Metastatic Liver Carcinoma in the Adrenal Gland (tissue), 2 donors: ENCODE results near the genes MAN1C1, SELENON and AUNIP.

GRCh38 chr1:25561472-25561867, 18.1 kb downstream of the LDLRAP1 start:
- PRO-cap, 2 experiments, result no peak in any of the 2 experiments

DNA sequence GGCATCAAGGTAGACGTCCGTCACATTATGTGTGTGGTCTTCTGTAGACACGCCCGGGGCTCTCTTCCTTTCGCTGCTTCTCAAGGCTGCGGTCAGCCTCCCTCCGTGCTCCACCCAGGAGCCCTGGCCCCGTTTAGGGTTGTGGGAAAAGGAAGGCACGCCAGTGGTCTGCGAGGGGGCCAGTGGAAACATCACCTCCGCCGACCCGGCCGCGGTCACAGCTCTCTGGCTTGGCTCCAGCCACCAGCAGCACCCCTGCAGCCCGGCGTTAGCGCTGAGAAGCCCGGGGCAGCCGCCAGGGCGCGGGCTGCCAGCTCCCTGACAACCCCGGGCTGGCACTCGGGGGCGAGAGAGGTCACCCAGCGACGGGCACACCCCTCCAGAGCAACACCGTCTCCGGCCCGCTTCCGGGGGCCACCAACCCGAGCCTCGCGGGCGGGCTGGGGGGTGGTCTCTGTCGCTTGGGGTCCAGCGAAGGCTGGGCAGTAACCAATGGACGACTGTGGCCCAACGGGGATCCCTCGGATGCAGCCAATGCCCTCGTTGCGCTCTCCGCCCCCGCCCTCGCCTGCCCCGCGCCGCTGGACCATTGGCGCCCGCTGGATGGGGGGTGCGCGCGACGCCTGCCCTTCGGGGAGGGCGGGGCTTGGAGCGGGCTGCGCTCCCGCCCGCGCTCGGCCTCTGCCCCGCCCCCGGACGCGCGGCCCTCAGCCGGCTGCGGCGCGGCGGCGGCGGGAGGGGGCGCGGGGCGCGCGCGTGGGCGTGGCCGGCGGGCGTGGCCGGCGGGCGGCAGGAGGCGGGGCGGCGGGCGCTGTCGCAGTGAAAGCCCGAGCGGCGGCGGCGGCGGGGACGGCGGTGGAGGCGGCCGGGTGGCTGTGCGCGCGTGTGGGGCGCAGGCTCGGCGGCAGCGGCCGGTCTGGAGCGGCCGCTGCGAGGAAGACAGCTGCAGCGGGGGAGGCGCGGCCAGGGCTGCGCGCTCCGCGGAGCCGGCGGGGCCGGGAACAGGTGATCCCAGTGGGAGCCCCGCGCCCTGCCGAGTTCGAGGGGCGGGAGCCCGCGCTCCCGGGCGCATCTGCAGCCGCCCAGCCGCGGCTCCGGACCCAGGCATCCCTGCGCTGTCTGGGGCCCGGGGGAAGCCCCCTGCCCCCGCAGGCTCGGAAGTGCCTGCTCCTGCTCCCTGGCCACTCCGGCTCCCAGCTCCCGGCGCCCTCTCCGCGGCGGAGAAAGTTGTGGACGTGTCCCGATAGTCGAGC, at the start of gene MAN1C1:
TSS of gene MAN1C1 (plus strand) at position 819 of the 1,253 bp plus-strand sequence.
- PRO-cap, 2 experiments, result peak in 2 of 2 experiments; most common plus-strand start position 849 of the sequence (in 2); most common minus-strand start position 591 of the sequence (in 2)

- PRO-cap, 2 experiments, result no peak in any of the 2 experiments
Observed at GRCh38 chr1:25681854-25682643, 65.5 kb downstream of the MAN1C1 start.

GRCh38 chr1:25766604-25767123, 33.3 kb upstream of the SELENON start:
- PRO-cap, 2 experiments, result no peak in any of the 2 experiments

- PRO-cap, 2 experiments, result no peak in any of the 2 experiments
Observed at GRCh38 chr1:25794097-25794730, 5.8 kb upstream of the SELENON start.

DNA sequence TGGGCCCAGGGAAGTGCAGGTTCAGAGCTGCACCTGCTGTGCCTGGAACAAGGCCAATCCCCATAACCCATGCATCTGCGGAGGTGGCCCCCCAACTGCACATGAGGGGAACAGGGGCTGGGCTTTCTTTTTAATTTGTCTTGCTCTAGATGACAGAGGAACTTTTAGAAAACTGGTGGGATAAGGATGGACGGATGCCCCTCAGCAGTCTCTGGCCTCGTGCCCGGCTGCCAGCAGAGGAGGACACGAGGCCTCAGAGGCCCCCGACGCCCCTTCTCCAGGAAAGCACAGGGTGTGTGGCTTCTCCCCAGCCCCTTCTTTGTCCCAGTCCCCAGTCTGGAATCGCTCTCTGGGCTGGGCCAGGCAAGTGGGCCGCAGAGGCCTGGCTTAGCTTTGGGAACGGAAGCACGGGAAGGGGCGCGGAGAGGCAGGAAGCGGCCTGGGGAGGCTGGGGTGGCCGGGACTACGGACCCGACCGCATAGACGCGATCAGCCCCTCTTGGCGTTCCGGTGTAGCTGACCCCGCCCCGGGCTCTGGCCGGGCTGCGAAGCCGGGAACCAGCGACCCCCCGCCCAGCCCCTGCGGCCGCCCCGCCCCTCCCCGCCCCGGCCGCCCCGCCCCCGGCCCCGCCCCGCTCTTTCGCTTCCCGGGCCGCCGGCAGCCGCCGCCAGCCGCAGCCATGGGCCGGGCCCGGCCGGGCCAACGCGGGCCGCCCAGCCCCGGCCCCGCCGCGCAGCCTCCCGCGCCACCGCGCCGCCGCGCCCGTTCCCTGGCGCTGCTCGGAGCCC, at the start of gene SELENON:
TSS of gene SELENON (plus strand) at position 643 of the 789 bp plus-strand sequence.
- PRO-cap, 2 experiments, result peak in 2 of 2 experiments; most common plus-strand start position 671 of the sequence (in 2); most common minus-strand start position 536 of the sequence (in 2)

DNA sequence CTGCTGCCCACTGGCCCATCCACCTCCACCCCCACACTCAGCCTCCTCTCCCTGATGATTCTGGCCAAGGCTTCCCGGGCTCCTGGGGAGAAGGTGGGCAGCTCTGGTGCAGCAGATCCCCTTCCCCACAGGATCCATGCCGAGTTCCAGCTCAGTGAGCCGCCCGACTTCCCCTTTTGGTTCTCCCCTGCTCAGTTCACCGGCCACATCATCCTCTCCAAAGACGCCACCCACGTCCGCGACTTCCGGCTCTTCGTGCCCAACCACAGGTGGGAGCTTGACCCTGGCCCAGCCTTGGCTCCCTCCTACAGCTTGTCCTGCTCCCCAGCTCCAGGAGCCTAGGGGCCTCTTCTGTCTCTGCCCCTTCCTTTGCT, 9.5 kb downstream of the SELENON start:
- PRO-cap, 2 experiments, result no peak in any of the 2 experiments

DNA sequence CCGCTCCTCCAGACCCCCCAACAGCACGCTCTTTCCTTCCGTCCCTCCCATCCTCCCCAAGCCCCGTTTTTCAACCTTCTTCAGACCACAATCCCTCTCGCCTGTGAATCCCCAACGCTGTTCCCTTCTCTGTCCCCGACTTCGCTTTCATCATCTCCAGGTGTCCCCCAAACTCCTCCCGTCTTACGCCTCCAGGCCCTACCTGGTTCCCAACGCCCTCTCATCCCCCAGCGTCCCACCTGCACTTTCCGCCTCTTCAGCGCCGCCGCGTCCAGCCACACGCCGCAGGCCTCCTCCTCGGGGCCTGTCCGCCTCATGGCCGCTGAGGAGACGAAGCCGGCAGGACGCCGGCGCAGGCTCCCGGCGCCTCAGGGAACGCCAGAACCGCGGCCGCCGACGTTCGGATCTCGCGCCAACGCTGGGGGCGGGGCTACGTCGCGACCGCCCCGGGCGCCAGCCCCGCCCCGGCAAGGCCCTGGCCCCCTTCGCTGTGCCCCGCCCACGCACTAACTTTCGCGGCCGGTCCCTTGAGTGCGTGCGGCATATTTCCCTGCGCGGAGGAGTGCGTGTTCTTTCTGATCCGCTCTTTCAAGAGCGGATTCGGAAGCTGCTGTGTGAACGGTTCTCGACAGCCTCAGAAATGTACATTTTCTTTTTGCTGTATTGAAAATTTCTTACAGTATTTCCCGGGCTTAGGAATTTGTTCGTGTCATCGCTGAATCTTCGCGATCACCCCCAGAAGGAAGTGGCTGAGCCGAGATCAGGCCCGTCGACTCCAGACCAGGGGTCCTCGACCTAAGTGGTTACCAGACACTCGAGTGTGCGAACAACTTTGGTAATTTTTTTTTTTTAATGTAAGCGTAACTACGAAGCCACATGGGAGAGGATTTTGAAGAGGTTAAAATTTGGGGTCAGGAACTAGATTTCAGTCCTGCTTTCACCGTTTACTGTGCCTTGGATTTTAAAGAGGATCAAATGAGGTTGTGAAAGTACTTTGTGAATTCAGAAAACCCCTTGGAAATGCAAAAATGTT, at the start of gene AUNIP:
TSS of gene AUNIP (minus strand) at position 417 of the 1,033 bp plus-strand sequence.
- PRO-cap, 2 experiments, result peak in 2 of 2 experiments; most common plus-strand start position 512 of the sequence (in 2)

DNA sequence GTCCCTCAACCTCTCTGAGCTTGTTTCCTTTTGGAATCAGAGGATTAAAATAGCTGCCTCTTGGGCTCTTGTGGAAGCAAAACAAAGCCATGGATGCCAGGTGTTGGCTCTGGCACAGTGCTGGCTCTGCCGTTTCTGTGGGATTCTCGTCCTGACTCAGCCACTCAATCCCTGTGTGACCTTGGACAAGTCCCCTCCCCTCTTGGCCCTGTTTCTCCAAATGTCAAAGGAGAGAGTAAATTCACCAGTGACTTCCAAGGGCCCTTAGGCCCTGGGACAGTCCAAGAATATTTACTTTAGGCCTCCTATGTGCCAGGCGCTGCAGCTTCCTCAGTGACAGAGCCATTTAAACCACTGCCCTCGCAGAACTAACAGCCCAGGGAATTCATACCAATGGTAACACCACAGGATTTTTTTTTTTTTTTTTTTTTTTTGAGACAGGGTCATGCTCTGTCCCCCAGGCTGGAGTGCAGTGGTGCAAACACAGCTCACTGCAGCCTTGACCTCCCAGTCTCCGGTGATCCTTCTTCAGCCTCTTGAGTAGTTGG, 3.3 kb downstream of the PAQR7 start:
- PRO-cap, 2 experiments, result no peak in any of the 2 experiments

GRCh38 chr1:25879378-25879991, 4.0 kb upstream of the PAQR7 start:
- PRO-cap, 2 experiments, result no peak in any of the 2 experiments

DNA sequence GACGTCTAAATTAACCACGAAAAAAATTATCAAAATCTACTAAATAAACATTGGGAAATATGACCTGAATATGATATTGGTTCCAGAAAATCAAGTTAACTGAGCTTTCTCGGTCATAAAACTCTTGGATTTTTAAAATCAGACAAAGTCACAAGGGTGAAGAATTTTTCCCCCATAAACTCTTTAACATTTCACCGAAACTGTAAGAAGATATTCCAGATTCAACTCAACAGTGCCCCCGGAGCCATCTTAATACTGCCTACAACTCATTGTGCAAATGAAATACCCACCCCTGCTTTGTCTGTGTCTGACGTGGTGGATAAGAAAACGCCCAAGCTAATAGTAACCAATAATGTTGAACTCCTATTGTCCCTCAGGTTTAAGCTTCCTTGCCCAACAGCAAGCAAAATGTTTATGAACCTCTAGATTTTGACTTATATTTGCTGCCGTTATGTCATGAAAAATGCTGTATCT, 1.3 kb downstream of the STMN1 start:
- PRO-cap, 2 experiments, result no peak in any of the 2 experiments

DNA sequence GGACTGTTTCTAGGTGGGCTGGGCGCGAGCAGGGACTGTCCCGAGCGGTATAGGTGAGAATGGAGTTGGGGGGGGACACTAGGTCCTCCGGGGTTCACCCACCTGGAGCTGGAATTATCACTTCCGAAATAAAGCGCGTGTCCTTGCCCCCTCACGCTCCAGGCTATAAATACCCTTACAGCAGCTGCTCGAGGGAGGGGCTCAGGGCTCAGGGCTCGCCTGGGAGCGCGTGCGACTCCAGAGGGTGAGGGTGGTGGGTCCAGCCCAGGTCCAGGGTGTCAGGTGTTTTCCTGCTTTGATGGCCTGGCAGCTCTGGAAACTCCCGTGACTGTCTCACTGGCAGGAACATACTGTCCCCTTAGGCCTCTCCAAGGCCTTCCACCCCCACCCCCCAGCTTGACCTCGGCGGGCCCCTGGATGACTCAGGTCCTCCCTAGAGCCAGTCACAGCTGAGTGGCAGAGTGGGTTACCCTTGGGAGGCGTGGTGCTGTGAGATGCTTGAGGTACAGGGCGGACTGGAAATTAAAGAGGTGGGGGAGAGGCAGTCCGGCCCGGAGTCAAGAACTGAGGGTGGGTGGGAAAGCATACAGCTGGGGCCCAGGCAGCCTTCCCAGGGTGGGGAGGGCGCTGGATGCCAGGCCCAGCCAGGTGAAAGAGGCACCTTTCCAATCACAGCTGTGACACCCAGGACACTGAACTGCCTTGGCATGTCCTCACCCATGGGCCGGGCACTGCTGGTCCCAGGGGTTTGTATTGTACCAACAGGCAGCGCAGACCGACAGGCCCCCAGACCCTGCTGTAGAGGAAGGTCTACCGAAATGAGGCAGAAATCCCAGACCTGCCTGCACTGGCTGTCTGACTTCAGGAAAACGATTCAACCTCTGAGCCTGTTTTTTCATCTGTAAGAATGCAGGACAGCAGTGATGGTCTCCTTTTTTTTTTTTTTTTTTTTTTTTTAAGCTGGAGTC, 9.3 kb downstream of the SLC30A2 start:
- PRO-cap, 2 experiments, result no peak in any of the 2 experiments

GRCh38 chr1:26058222-26058810, 9.1 kb downstream of the TRIM63 start:
- PRO-cap, 2 experiments, result no peak in any of the 2 experiments

DNA sequence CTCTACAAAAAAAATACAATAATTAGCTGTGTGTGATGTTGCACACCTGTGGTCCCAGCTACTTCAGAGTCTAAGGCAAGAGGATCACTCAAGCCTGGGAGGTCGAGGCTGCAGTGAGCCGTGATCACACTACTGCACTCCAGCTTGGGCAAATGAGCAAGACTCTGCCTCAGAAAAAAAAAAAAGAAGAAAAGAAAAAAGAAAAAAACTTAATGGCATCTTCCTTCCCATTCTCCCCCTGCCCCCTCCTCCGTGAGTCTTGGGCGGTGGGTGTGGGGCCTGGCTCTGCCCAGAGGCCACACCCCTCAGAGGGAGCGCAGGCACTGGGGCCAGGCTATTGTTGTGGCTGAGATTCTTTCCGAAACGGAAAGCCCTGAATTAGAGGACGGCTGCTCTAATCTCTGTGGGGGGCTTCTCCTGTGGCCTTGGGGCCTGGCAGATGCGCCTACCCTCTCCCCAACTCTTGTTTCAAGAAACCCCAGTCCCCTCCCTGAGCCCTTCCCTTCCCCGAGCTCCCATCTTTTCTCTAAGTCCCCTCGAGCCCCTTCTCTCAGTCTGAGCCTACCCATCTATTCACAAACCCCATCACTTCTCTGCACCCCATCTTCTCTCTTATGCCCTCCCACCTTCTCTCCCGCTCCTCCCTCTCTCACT, 4.1 kb upstream of the FAM110D start:
- PRO-cap, 2 experiments, result no peak in any of the 2 experiments

DNA sequence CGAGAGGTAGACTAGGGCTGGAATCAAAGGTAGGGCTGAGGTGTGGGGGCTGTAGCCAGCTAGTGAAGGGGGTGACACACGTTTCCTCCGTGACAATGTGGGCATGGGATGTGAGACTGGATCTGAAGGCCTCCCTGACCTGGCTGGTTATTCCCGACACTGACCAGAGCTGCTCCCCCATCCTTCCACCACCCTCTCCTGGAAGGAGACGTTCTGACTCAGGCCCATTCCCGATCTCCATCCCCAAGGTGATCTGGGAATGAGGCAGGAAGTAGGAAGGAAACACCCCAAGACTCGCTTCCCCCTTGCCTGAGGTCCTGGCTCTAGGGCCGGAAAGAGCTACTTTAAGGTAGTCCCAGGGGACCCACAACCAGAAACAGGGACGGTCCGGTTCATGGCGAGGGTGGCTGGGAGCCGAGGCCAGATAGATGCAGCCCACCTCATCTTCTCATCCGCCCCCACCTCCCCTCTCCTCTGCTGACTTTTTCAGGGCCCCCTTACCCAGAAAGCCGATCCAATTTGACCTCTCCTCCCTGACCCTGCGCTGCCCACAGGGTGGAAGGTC, 2.9 kb upstream of the FAM110D start:
- PRO-cap, 2 experiments, result no peak in any of the 2 experiments

DNA sequence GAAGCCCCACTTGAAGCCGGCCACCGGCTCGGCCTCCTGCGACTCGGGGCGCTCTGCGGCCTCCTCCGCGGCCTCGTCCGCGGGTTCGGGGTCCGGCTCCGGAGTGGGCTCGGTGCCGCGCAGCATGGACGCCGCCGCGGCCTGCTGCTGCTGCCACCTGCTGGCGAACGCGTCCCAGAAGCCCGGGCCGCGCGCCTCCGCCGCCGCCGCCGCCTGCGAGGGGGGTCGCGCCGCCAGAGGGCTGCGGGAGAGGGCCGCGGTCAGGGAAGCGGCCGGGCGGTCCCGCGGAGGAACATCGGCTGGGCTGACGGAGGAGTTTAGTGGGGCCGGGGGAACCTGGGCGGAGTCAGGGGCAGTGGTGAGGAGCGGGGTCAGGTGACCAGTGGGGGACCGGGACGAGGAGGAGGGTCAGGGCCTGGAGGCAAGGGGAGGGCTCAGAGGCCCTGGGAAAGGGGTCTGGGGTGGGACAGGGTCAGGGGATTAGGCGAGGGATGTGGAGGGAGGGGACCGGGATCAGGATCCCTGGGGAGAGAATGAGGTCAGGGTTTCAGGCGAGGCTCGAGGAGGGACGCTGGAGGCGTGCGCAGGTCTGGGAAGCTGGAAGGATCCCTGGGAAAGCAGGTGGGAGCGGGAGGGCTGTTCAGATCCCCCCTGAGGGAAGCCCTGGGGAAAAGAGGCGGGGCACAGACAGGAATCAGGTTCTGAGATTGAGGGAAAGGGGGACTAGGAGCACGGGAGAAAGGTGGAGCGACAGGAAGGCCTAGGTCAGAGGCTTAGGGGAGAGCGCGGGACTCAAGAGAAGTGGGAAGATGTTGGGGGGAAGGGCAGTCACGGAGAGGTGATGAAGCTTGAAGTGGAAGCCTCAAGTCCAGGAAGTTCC, 4.3 kb downstream of the C1orf232 start:
- PRO-cap, 2 experiments, result no peak in any of the 2 experiments

DNA sequence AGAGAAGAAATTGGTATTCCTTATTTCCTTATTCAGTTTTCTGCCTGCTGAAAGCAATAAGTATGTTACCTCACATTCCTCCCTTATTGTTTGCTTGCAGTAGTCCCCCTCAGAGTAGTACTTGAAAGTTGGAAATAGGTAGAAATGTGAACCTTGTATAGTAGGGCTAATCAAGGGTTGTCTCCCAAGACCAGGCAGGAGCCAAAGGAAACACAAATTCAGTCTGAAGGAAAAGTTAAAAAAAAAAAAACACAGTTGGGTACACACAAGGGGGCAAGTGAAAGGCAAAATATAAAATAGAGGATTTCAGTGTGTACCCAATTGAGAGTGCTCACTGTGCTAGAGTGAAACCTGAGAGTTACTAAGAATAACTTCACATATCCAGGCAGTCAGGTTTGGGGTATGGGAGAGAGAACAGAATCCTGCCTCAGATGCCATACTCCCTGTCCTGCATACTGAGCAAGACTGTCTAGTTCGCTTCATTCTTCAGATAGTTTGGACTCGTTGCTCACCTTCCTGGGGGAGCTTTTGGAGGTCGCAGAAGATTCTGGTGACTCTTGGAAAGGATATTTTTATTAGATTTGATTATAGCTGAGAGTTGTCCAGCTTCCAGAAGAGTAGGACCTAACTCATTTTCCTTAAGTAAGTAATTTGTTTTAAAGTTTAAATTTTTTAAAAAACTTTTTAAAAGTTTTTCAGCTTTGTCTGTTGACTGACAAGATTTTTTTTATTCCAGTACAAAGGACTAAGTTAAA, 20.4 kb downstream of the CEP85 start:
- PRO-cap, 2 experiments, result no peak in any of the 2 experiments

DNA sequence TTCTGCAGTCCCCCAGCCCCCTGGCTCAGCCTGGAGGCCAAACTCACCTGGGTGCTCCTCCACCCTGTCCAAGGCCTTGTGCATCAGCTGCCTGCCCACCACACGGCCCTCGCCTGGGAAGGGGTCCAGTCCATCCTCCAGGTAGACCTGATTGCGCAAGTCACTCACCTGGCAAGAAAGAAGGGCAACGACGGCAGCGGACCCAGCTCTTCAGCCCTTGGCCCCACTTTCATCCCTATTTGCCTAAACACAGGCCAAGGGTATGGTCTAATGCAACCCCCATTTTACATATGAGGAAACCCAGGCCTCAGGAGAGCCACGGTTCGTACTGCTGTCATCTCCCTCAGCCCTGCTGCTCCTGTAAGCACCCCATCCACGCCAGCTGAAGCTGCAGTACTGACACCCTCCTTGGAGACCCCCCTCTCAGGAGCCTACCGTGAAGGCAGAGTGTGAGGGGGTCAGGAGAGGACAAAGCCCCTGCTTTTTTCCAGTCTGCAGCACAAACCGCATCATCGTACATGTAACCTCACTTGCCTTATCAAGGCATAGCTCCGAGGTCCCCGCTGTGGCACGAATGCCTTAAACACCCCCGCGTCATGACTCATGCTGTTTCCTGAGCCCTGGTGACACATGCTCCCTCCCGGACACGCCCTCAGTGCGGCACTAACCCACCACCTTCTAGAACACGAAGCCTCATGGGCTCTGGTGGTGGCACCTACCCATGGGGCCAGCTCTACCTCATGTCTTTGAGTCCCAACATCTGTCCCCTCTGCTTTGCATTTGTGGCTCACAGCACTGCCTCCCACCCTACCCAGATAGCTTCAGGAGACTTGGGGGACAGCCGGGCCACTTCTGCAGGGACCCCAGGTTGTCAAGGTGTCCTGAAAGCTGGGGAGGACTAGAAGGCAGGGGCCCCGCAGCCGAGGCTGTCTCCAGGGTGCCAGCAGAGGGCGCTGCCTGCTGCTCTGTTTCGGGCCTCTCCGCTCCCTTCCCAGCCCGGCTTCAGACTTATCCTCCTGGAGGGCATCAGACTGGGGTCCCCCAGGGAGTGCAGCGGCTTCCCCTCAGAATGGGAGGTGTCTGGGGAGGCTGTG, 4.8 kb downstream of the SH3BGRL3 start:
- PRO-cap, 2 experiments, result peak in 2 of 2 experiments; most common minus-strand start position 576 of the sequence (in 2)

DNA sequence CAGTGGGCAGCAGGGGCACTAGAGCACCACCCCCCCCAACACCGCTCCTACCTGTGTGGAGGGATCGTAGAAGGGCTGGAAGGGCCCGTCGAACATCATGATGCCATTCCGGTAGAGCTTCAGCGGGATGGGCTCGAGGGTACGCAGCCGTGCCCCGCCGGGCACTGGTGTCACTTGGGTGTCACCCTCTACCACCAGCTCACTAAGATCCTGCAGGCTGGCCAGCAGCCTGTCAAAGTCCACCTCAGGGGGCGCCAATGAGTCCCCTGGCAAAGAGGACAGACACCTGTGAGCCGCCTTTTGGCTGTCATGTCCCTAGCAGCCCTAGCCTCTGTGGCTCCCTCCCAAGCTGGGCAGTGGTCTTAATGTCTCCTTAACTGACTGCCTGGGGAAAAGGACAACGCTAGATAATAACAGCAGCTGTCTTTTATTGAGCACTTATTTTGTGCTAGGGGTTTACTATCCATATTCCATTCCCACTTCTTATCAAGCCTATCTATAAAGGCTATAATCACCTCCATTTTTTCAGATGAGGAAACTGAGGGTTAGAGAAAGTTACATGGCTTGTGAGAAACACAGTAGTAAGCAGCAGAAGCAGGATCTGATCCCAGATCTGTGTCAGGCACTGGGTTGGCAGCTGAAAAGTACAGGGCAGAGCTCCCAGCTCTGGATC, 6.0 kb downstream of the SH3BGRL3 start:
- PRO-cap, 2 experiments, result no peak in any of the 2 experiments

- PRO-cap, 2 experiments, result no peak in any of the 2 experiments
Observed at GRCh38 chr1:26308227-26308675, 1.8 kb upstream of the UBXN11 start.